ENCODE measurements around a stretch of chr7.

GRCh38 chr7:39622760-39623275 lies 554 bp upstream of the RALA start:
- PRO-cap, 2 experiments, result peak in 2 of 2 experiments; most common plus-strand start chr7:39622906 (in 1); most common minus-strand start chr7:39623130 (in 1)

DNA sequence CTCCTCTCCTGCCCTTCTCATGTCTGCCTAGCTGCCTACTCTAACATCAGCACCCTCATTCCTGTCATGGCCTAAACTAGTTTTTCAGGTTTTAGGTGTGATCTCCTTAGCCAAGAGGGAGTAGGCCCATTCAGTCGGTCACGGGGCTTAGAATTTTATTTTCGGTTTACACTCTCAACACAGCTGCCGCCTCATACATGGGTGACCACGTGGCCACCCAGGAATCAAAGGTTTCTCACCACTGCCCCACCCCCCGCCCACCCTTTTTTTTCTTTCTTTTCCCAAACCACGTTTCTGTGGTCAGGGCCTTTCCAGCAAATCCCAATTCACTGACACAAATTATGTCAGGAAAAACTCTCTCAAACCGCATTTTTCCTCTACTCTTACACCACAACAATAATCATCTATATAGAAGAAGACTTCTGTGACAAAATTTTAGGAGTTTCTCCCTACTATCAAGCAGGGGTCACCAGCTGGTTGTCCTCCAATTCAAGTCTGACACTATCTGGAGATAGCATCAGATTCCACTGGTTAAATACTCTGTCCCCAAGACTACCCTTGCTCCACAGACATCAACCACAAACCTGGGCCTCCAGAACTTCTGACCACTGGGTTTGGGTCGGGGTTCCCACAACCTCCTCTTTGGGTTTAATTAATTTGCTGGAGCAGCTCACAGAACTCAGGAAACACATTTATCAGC lies 97.4 kb downstream of the RALA start:
- PRO-cap, 2 experiments, result no peak in any of the 2 experiments

DNA sequence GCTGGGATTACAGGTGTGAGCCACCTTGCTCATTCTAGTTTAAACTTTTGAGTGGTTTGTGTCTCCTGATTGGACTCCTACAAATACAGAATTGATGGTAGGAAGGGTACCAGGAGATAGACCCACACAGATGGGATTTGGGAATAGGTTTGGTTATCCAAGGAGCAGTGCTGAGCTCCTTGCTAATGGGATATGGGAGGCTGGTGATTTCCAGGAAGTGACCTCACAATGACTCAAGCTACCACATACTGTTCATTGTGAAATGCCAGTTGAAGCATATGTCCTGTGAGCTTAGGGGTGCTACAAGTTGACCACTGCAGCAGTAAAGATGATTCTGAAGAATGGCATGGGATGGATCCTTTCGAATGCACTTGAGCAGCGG lies 158.1 kb downstream of the RALA start:
- PRO-cap, 2 experiments, result no peak in any of the 2 experiments

DNA sequence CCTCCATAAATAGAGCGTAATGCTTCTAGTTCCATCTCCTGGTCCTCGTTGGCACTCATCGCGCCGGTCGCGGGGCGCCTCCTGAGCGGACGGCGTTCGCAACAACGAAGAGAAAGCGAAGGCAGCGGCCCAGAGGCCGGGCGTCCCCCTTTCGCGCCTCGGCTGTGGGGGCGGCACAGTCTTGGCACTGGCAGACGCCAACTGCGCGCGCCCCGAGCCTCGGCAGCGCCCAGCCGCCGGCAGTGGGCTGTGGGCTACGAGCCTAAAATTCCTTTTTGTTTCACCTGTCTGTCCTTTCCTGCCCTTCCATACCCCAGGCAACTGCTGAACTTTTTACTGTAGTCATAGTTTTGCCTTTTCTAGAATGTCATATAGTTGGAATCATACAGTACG lies 95.1 kb upstream of the CDK13 start:
- PRO-cap, 2 experiments, result no peak in any of the 2 experiments

- PRO-cap, 2 experiments, result no peak in any of the 2 experiments
Observed at GRCh38 chr7:39948960-39949303, 1.1 kb upstream of the CDK13 start.

DNA sequence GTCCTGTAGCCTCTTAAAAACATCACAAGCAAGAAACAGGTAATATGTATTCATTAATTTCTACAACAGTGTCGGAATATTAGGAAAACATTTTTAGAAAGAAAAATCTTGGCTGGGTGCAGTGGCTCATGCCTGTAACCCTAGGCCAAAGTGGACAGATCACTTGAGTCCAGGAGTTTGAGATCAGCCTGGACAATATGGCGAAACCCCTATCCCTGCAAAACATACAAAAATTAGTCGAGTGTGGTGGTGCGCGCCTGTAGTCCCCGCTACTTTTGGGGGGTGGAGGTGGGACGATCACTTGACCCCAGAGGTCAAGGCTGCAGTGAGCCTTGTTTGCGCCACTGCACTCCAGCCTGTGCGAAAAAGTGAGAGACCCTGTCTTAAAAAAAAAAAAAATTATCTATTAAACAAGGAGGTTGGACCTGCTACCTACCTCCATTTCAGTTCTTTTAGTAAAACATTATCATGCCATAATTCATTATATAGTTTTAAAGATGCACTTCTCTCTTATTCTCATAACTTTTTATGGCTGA lies 31.0 kb downstream of the CDK13 start:
- PRO-cap, 2 experiments, result peak in 1 of 2 experiments; most common plus-strand start position 233 of the sequence (in 1)

DNA sequence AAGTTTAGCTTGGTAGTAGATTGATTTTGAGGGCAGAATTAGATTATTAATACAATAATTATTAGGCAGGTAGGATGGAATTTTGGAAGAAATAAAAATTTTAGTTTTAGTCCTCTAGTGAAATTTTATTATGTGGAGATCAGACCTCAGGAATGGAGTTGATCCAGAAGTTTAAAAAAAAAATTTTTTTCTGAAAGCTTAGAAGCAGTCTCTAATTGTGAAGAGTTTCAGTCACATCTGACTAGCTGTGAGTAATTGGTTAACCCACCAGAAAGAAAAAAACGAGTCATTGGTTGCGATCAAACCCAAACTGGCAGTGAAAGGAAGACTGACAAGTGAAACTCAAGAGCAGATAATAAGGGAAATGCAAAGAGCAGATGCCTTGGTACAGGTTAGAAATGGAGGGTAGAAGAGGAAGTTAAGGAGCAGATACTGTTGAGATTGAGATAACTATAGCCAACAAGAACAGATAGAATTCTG lies 65.6 kb downstream of the CDK13 start:
- PRO-cap, 2 experiments, result no peak in any of the 2 experiments

GRCh38 chr7:40092477-40093421 lies 41.7 kb downstream of the MPLKIP start:
- PRO-cap, 2 experiments, result no peak in any of the 2 experiments

- PRO-cap, 2 experiments, result no peak in any of the 2 experiments
Observed at GRCh38 chr7:40093870-40095187, 40.1 kb downstream of the MPLKIP start.

DNA sequence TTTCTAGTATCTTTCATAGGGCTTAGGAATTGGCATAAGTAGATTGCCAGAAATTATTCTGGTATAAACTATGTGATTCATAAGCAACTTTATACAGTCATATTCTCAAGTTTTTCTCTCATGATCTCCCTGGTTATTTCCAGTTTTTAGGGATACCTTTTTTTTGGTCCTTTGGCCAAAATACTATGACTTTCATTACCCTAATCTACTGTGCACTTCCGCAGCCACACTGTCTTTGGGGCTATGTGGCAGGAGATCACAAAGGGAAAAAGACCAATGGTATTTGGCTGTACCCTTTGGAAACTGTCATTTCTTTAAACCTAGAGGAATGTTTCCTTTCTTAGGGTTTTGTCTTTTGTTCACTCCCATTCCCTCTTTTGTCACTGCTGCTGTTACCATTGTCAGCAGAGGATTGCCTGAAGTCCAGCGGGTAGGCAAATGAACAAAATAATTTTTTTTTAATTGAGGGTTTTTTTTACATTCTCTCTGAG lies 374.4 kb downstream of the SUGCT start:
- PRO-cap, 2 experiments, result no peak in any of the 2 experiments

DNA sequence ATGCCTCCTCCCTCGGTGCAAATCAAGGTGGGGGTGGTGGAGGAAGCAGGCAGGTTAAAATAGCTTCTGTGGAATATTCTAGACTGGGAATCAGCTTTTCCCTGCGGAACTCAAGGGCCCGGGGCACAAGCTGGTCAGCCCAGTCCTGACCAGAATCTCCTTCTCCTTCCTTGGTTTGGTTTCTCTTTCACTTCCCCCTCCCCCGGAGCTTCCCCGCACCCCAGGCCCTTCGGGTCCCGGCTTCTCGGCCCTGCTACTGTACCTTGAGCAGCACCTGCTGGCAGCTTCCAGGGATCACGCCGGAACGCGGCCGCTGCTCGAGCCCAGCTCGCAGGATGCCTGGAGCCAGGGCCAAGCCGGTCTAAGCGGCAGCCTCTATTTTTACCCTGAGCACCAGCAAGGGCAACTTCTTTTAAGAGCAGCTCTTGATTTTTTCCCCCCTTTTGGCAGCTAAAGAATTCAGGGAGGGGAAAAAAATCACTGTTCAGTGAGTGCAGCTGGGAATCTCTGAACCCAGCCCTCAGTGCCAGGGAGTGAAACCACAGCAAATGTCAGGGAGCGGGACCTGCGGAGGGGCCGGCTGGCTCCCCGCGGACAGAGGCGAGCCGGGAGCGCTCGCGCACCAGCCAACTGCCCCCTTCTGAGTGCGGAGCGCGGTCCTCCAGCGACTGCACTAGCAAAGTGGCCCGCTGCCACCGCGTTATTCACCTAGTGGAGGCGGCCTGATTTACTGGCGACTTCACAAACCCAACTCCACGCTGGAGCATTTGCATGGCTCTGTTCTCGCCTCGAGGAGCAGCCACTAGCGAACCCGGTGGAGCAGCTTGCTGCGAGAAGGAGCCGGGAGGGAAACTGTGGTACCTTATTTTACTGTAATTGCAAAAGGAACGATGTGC lies 2.4 kb upstream of the INHBA start:
- PRO-cap, 2 experiments, result no peak in any of the 2 experiments

GRCh38 chr7:41785708-41786343 lies 82.9 kb upstream of the INHBA start:
- PRO-cap, 2 experiments, result no peak in any of the 2 experiments

GRCh38 chr7:42151777-42152777 lies 84.9 kb downstream of the GLI3 start:
- PRO-cap, 2 experiments, result no peak in any of the 2 experiments

DNA sequence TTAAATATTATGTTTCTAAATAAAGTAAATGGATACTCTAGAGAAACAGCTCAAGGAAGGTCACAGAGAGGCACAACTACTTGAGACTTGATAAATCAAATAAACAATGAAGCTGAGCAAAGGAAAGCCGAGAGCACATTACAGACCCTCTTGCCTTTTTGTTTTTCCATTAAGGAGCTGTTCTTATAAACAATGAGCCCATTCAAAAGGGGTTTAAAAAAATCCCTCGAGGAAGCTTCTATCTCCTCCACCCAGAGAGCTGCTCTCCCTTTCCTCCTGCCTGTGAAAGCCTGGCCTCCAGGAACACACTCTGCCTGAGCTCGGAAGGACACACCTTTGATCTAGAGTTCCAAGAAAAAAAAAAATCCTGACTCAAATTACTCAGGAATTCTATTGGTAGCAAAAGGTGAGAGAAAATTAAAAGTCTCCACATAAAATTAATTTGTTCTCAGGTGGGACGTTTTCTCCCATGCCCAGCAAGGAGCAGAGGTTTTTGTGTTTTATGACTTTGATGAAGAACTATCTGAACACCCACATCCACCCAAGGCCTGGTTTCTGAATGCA lies 43.8 kb downstream of the GLI3 start:
- PRO-cap, 2 experiments, result no peak in any of the 2 experiments

DNA sequence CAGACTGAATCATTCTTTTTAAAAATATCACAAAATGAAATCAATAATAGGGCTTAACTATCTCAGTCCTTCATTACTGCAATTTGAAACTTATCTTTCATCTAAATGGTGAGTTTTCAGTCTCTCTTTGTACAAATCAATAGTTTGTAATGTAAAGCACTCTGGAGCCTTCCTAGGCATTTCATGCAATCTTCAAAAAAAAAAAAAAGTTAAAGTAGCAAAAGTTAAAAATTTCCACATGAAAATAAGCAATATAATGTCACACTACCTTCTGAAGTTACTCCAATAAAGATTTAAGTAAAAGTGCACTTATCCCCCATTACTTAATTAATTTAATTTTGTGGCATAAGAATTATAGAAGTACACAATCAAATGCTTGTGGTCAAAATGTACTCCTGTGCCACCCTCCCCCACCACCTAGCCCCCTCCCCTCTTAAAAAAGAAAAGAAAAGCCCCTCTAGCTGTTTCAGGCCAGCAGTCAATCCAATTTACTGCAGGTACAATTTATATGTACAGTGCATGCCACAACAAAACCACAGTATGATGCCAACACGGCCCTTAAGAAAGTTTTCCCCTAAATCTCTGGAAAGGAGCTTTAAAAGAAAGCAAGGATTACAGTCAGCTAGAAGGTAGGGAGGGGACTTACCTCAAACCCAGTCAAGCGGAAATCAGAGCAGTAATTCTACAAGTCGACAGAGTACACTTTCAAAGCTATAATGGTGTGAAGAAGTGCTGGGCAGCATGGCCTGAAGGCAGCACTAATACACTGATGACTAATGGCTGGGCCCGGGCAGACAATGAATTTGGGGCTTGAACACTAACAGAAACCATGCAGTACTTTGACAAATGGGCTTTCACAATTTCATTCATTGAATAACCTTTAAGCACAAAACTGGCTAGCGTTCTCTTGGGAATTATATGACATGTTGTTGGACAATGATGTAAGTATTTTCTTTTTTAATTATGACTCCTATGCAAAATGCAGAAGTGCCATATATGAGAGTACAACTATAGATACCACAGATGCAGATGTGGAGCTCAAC lies 5.0 kb downstream of the GLI3 start:
- PRO-cap, 2 experiments, result no peak in any of the 2 experiments

DNA sequence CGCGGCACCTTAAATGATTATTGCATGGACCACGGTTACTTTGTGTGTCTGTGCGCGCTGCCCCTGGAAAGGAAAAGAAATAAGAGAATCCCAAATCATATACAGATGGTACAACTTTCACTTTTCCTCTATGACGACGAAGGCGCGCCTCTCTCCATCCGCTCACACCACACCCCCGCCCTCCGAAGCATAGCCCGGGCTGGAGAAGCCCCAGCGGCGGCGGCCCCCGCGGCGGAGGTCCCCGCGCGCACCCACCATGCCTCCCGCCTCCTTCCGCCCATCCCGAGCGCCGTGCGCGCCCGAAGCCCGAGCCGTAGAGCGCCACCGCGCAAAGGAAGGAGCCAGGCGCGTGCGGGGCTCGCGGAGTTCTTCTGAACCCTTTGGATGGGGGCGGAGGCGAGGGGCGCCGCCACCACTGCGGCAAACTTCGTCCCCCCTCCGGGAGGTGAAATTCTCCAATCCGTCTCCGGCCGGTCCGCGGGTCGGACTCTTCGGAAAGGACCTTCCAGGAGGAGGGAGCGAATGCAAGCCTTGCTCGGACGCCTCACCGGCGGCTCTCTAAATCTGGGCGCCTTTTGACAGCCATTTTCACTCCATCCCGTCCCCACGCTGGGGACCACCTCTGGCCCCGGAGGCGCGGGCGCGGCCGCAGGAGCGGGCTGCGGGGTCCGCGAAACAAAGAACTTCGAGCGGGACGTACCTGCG lies 586 bp downstream of the GLI3 start:
- PRO-cap, 2 experiments, result no peak in any of the 2 experiments

GRCh38 chr7:42238372-42239004 lies 1.5 kb upstream of the GLI3 start:
- PRO-cap, 2 experiments, result no peak in any of the 2 experiments

DNA sequence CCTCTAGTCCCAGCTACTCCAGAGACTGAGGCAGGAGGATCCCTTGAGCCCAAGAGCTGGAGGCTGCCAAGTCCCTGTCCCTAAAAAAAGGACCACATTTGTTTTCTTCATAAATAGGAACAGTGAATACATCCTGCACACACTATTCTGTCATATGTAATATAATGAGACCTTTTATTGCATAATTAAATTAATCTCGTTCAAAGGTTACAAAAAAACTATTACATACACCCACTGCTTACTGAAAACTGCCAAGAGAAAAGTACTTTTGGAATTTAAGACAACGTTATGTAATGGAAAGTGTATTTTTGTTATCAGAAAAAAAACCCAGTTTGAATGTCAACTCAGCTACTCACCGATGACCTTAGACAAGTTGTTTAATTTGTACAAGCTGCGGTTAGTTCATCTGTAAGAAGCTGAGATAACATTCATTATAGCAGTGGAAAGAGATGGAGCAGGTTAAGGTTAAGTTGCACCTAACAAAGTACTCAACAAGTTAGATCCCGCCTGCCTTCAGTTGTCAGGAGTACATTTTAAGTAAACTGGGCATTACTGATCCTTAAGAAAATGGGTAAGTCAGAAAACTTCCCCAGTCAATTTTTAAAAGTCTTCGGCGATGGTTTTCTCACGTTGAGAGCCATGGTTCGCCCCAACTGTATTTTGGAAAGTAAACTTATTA lies 1.1 kb downstream of the PSMA2 start:
- PRO-cap, 2 experiments, result no peak in any of the 2 experiments

- PRO-cap, 2 experiments, result no peak in any of the 2 experiments
Observed at GRCh38 chr7:43044068-43044387, 68.4 kb upstream of the HECW1 start.

DNA sequence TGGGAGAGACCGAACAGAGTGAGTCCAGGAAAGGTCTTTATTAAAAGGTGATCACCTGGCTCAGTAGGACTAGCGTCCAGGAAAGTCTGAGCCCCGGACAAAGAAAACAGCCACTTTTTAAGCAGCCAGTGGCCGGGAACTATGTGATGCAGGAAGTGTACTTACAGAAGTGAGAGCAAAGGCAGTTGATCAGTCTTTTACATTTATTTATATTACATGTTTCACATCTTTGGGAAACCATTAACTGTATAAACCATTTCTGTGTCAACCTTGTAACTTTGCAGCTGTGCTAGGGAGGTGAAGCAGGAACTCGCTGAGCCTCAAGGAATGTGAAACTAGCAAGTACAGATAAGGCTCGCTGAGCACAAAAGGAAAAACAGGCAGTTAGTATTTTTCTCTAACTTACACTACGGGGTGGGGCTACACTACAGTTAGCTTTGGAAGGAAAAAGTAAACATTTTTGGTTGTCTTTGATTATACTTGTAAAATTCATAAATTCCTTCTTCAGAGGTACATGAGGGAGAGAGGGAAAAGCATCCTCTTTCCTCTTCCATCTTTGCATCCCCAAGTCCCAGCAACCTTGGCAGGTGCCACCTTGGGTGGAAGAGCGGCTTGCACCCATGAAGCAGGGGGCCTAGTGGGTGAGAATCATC lies 39.8 kb upstream of the HECW1 start:
- PRO-cap, 2 experiments, result no peak in any of the 2 experiments